Kidney epithelial cell (primary cell): ENCODE results near the genes B3GALNT2 and NID1.

DNA sequence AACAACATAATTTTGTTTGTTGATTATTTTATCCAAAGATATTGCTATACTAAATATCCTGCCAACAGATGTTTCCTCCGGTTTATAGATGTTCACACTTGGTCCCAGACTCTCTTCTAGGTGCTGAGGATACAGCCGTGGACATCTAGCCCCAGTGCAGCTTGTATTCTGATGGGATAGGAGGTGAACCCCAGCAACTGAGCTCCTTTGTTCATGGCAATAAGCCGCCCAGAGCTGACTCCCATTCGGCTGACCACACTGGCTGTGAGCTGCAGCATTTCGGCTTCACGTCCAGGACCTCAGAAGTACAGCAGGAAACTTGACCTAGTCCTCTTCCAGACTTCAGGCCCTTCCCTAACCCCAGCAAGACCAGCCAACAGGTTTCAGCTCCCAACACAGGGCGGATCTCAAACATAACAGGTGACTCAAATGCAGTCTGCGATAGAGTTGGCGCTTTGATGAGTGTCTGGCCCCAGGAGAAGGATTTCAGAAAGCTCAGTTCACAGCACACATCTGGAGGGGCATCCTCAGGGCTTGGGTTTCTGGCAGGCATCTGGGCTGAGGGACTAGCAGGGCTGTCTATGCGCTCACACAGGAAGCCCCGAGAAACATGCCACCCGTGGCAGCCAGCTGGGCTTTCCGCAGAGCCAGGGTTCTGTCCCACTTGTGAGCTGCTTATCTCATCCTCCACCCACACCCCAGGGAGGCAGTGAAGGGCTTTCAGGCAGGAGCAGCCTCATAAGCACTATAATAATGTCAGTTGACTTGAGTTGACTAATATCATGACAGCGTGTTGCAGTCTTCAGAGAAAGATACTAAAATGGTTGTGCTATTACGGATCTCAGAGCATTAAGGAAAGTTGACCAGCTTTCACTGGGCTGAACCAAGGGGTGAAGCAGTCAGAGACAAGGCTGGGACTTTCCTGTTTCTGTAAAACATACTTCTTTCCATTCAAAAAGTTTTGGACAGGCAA lies 232.7 kb upstream of the IRF2BP2 start:
- RAMPAGE, long total RNA: no peak
- RRBS: no CpG with 5 or more reads among the region's 15 CpGs

DNA sequence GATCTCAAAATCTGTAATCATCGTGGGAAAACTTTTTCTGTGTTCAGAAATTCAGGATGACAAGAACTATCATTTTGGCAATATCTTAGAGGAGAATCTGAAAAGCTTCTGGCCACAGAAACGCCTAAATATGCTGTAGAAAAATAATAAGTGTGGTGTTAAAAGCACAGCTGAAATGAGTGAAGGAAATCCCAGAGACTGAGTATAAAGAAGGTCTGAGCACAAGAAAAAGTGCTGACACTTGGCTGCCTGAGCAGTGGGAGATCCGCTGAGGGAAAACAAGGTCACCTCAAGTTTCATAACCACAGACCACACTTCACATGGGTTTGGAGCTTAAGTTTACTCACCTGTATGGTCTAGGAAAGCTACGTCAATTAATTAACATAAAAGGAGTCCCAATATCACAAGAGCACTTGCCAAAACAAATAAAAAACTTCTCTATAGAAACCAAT lies 235.2 kb upstream of the IRF2BP2 start:
- RAMPAGE, long total RNA: no peak
- RRBS: no CpG with 5 or more reads among the region's 4 CpGs

GRCh38 chr1:234862777-234863461 lies 252.9 kb upstream of the IRF2BP2 start:
- RAMPAGE, long total RNA: no peak
- RRBS: 2% methylated on average over 4 of the region's 16 CpGs

DNA sequence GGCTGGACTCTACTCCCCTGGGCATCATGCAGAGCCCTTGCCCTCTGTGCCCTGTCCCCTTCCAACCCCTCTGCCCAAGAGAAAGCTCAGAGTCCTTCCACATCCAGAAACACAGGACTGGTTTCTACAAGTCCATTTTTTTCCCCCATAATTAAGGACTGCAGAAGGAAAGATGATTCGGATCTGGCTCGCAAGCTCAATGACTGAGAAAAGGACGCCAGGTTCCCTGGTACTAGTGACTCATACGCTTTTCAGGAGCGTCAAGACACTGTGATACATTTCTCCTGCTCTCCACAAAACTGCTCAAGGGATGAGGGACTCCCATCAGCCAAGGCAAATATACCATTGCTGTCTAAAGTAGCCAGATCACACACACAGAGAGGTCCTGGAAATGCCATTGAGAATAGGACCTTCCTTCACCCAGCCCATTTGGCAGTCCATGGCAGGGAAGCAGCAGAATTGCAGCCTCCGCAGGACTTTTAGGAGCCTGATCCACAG lies 253.5 kb upstream of the IRF2BP2 start:
- RAMPAGE, long total RNA: no peak
- RRBS: no CpG with 5 or more reads among the region's 6 CpGs

GRCh38 chr1:234907745-234908451 lies 220.7 kb downstream of the TOMM20 start:
- RAMPAGE, long total RNA: no peak
- RRBS: no CpG with 5 or more reads among the region's 11 CpGs

DNA sequence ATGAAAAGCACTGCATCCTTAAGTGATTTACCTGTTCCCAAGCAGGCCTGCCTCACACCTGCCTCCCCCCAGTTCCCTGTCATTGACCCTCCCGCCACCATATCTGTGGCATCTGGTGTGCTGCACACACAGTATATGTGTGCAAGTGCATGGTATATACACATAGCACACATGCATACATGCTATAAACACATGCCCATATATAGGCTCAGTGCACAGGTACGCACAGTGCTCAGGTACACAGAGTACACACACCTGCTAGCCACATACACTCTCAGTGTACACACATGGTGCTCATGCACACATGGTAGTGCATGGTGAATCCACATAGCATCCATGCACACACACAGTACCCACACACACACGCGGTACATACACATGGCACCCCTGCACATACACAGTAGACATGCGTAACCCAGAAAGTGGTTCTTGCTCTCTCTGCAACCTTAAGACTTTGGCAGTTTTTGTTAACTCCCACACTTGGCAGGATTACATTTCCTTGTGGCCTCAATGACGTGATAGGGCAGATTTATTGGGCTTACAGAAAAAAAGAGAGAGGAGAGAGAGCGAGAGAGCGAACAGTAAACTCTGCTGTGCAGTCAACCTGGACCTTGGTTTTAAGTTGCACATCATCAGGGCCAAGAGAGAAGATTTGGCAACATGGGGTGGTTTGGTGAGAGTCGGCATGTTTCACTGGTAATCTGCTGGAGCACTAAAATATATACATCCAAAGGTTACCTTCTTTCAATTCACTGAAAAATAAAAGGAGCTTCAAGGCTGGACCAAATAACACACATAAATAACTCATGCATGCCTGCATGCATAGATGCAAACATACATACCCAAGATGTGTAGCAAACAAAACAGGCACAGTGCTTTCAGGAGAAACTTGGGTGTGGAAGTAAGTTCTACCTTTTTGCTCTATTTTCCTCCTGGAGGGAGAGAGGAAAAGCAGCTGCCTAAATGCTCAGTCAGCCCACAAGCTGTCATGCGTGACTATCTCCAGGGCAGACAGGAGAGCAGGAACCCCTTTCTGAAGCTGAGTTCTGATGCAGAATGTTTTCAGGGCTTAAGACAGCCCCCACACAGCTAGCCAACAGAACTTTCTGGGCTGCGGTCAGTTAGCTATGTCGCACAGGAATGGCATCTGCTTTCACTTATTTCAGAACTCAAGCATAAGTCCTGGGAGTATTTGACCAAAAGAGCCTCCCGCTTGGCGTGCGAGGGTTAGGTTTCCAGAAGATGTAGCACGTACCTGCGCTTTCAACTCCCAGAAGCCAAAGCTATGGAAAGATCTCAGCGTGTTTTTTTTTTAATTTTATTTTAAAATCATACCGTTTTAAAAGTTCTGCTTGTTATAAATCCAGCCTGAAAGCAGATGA lies 166.4 kb downstream of the TOMM20 start:
- RAMPAGE, long total RNA: no peak
- RRBS: no CpG with 5 or more reads among the region's 19 CpGs

- RAMPAGE, long total RNA: no peak
- RRBS: 97% methylated on average over 5 of the region's 13 CpGs
Observed at GRCh38 chr1:234989888-234990653, 138.6 kb downstream of the TOMM20 start.

- RAMPAGE, long total RNA: no peak
- RRBS: no CpG with 5 or more reads among the region's 19 CpGs
Observed at GRCh38 chr1:235022105-235023025, 106.3 kb downstream of the TOMM20 start.

DNA sequence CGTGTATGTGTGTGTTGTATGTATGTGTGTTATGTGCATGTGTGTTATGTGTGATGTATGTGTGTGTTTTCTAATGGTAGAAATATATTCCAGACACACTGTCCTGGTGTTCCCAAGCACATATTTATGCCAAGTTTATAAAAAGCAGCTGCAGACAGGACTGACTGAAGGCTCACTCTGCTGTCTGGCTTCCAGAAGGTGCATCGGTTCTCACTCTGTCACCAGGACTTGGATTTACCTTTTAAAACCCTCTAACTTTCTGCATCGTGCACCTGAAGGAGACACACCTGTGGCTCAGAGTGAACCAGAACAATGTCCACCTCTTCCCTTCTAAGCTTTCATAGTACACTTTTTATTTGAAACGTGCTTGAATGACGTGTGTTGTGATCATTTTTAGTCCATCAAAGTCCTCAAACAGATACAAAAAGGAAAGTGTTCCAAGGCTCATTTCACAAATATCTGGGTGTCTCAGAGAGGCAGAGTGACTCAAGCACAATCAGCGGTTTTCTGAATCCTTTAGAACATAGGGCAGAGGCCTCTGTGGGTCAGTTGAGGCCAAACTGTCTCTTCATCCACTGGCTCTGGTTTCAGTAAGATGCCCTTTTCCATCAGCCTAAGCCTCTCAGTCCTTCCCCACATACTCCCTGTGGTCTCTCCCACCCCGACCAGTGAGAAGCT lies 49.8 kb downstream of the TOMM20 start:
- RAMPAGE, long total RNA: no peak
- RRBS: no CpG with 5 or more reads among the region's 7 CpGs

- RAMPAGE, long total RNA: no peak
- RRBS: no CpG with 5 or more reads among the region's 26 CpGs
Observed at GRCh38 chr1:235090347-235091319, 38.0 kb downstream of the TOMM20 start.

GRCh38 chr1:235220309-235220621 lies 59.2 kb upstream of the RBM34 start:
- RAMPAGE, long total RNA: no peak

DNA sequence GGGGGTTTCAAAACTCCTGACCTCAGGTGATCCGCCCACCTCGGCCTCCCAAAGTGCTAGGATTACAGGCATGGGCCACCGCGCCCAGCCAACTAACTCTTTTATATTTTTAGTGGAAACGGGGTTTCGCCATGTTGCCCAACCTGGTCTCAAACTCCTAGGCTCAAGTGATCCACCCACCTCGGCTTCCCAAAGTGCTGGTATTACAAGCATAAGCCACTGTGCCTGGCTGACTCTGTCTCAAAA lies 26.2 kb downstream of the ARID4B start:
- RAMPAGE, long total RNA: no peak
- RRBS: no CpG with 5 or more reads among the region's 7 CpGs

DNA sequence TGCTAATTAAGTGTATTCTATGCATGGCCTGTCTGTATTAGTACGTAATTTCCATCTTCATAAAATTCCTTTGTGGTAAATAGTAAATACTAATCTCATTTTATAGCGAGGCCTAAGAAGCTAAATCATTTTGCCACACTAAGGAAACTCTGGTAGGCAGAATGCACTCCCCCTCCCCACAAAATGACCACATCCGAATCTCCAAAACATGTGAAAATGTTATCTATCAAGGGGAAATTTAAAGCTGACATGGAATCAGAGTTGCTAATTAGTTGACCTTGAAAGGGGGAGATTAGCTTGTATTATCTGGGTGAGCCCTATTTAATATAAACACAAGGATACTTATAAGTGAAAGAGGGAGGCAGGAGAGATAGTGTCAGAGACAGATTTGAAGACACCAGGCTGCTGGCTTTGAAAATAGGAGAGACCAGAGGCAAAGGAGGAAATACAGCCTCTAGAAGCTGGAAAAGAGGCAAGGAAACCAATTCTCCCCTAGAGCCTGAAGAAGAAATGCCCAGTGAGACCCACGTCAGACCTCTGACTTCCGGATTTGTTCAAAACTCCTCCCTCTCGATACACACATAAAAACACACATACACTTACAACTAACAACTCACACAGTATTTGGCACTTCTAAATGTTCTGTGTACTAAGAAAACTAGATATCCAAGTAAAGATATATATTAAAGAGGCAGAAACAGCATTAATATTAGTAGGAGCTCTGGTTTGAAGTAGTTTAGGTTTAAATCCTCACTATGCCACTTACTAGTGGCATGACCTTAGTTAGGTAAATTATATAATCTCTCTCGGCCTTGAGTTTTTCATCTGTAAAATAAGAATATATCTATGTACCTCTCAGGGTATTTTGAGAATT lies 23.0 kb downstream of the ARID4B start:
- RAMPAGE, long total RNA: no peak
- RRBS: no CpG with 5 or more reads among the region's 7 CpGs

DNA sequence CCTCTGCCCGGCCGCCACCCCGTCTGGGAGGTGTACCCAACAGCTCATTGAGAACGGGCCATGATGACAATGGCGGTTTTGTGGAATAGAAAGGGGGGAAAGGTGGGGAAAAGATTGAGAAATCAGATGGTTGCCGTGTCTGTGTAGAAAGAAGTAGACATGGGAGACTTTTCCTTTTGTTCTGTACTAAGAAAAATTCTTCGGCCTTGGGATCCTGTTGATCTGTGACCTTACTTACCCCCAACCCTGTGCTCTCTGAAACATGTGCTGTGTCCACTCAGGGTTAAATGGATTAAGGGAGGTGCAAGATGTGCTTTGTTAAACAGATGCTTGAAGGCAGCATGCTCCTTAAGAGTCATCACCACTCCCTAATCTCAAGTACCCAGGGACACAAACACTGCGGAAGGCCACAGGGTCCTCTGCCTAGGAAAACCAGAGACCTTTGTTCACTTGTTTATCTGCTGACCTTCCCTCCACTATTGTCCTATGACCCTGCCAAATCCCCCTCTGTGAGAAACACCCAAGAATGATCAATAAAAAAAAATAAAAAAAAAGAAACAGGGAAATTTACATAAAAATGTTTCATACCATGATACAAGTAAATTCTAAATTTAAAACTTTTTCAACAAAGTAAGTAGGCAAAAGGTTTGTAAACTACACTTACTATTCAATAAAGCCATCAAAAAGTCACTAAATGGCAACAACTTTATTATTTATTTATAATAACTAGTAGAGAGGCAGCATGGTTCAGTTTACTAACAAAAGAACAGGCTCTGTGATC lies 18.1 kb downstream of the ARID4B start:
- RAMPAGE, long total RNA: no peak
- RRBS: no CpG with 5 or more reads among the region's 8 CpGs

DNA sequence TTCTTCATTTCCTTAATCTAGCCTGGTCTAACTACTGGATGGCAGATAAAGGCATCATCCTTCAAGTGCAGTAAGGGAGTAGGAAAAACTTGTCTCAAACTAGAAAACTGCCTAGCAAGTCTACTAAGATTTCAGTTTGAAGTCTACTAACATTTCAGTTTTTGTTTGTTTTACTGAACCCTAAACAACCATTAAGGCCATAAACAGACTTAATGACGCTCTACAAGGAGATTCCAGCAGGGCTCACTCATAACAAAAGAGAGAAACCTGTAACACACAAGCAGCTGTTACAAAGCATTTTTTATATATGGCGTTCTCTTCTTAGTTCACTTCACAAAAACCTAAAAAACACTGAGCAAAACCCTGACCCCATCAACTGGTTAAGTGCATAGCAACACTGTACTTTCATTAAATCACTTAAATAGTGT lies 1.7 kb downstream of the B3GALNT2 start:
- RAMPAGE, long total RNA: no peak
- RRBS: no CpG with 5 or more reads among the region's 2 CpGs

DNA sequence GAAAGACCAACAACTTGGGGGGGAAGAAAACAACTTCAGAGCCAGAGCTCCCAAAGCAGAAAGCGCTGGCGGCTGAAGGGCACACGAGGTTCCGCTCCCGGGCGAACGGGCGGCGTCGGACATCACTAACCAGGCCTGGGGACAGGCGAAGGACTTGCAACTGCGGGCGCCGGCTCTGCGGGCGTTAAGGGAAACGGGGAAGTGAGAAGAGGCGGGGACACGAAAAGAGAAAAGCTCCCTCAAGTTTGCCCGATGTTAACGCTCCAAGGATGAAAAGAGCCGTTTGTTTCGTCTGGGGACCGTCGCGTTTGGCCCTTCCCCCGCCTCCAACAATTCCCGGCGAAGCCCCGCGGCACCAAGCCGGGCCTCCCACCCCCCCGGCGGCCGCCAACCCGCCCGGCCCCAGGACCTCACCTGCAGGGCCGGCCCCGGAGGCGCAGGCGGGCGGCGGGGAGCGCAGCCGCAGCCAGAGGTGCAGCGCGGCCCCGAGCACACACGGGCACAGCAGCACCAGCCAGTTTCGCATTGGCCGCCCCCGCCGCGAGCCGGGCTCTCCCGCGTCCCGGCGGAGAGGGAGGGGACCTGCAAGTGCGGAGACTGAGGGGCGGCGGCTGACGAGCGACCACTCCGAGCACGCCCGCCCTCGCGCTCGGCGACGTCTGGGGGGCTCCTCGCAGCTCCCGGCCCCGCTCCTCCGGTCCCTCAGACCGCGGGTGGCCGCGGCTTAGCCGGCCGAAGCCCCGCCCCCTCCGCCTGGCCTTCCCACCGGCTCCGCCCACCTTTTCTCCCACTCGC lies at the start of gene B3GALNT2:
TSS of gene B3GALNT2 (minus strand) at position 726 of the 795 bp plus-strand sequence.
- RAMPAGE, long total RNA: no peak
- RRBS: 1% methylated on average over 17 of the region's 87 CpGs

- RAMPAGE, long total RNA: no peak
- RRBS: no CpG with 5 or more reads among the region's 19 CpGs
Observed at GRCh38 chr1:235505544-235505977, 1.3 kb upstream of the B3GALNT2 start.

DNA sequence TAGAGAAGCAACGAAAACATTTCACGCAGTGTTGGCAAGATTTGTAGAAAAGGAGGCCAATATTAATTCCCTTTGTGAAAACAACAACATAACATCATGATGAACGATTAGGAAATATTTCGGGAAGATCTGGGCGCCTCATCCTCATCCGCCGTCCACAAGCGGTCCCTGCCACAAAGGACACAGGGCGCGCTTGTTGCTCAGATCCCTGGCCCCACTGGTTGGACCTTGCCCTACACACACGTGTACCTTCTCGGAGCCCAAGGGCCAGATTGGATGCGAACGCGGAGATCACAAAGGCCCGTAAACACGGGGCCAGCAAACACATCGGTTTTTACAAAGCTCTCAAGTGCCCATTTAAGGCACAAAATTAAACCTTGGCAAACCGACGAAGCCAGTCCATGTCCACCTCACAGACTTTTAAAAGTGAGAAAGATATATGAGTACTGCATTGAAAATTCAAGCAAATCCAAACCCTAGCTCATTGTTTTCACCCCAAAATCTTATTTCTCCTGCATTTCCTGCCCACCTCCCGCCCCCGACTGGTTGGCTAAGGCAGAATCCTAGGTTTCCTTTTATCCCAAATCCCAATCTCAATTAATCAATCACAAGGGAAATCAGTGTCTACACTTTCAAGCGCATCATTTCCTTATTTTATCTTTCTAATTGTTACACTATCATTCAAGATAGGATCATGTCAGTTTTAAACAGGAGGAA lies 1.5 kb upstream of the GNG4 start:
- RAMPAGE, long total RNA: no peak
- RRBS: no CpG with 5 or more reads among the region's 23 CpGs

DNA sequence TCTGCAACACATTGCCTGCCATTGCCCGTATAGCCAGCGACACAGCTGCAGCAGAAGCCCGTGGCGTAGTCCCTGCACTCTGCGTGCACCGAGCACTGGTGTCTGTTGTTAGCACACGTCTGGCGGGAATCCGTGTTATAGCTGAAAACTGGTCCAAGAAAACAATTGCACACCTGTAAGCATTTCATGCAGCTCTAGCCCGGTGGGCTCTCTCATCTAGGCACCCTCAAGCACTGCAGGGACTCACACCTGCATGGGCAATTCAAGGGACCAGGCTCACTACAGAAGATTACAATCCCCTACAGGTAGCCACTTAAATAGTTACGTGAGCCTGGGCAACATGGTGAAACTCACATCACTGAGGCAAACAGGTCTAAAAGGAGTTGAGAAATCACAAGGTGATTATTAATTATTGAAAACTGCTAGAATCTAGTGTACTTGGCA lies 26.8 kb downstream of the NID1 start:
- RAMPAGE, long total RNA: no peak
- RRBS: no CpG with 5 or more reads among the region's 11 CpGs

DNA sequence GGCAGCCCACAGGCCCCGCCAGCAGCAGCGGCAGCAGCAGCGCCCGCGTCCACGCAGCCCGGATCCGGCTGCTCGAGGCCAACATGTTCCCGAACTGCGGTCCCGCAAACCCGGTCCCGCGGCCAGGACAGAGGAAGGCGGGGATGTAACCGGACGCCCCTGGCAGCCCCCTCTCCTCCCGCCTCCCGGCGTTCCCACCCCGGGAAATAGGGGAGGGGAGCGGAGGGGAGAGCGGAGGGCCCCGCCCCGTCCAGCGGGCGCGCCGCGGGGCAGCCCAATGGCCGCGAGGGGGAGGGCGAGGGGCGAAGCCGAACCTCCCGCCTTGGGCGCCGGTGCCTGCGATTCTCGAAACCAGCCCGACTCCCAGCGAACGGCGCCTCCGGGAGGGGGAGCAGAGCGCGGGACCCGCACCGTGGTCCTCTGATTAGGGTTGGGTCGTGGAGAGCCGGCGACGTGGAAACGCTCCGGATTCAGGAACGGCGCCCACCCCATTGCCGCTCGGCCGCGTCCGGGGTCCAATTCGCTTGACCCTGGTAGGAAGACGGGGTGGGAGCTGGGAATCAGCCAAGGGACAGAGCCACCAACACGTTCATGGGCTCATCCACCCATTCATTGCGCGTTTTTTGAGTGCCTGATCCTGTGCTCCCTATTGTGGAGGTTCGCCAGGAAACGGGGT lies at the start of gene NID1:
TSS of gene NID1 (minus strand) at position 96 of the 676 bp plus-strand sequence.
- RAMPAGE, long total RNA: no peak
- RRBS: 2% methylated on average over 40 of the region's 70 CpGs